Mesenchymal stem cell of adipose (primary cell): ENCODE measurements around the genes CFAP77, TSC1, GBGT1 and SURF1.

DNA sequence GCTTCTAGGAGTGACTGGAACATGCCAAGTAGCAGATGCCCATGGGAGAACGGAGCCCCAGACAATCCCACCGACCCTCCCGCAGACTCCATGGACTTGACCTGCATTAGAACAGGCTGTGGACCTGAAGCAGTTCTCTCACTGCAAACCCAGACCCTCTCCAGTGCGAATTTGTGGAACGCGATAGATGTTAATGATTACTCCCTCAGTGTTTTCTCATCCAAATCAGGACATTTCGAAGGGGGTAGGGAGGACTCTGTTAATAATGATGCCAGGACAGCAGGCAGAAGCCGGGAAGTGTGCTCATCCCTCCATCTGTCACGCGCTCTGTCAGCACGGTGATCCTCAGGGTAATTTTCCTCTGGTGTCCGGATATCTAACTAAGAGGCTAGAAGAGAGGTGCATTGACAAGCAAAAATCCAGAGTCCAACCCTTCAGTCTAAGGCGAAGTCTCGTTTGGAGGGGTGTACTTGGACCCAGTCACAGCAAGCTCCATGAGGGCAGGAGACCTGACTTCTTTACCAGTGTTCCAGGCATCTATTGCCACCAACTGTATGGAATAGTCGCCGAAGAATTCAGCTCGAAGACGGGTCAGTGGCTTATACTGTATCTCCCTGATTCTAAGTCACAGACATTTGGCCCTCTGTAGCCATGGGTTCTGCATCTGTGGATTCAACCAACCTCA, 18.7 kb downstream of the RAPGEF1 start:
- CAGE, long polyA plus RNA = no peak

- CAGE, long polyA plus RNA = no peak
Measured at GRCh38 chr9:132059142-132059831, 20.4 kb downstream of the MED27 start.

- CAGE, long polyA plus RNA = no peak
Measured at GRCh38 chr9:132213956-132214638, 52.2 kb downstream of the NTNG2 start.

GRCh38 chr9:132233471-132233880, 71.6 kb downstream of the NTNG2 start:
- CAGE, long polyA plus RNA = no peak

- CAGE, long polyA plus RNA = no peak
Measured at GRCh38 chr9:132409833-132410483, at the start of gene CFAP77. Gene CFAP77 (plus strand): TSS chr9:132410211.

DNA sequence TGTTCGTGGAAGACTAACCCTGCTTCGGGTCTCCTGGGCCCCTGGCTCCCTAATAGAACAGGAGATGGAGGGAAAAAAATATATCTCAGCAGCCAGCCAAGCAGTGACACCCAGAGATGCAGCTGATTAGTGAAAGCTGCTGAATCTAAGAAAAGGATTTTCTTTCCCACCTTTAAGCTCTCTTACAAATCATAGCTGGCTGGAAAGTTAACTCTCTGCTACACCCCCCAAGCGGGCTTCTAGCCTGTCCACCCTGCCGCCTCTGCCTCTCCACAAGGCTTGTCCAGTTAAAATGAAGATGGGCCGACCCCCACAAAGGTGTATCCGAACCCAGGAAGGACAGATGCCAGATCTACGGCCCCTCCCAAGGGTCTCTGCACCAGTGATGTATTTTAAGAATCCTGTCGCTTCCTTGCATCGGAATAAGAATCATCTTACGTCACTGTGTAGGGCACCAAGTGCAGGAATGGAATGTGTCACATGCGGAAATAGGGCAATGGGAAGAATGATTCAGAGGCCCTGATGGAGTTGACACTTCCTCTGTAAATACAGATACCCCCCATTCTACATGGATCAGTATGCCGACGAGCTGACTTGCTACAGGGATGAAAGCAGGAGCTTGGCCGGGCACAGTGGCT, 33.4 kb upstream of the BARHL1 start:
- CAGE, long polyA plus RNA = no peak

GRCh38 chr9:132671015-132671903, 995 bp downstream of the GTF3C4 start:
- CAGE, long polyA plus RNA = no peak

GRCh38 chr9:132716796-132717158, 46.5 kb downstream of the GTF3C4 start:
- CAGE, long polyA plus RNA = no peak

DNA sequence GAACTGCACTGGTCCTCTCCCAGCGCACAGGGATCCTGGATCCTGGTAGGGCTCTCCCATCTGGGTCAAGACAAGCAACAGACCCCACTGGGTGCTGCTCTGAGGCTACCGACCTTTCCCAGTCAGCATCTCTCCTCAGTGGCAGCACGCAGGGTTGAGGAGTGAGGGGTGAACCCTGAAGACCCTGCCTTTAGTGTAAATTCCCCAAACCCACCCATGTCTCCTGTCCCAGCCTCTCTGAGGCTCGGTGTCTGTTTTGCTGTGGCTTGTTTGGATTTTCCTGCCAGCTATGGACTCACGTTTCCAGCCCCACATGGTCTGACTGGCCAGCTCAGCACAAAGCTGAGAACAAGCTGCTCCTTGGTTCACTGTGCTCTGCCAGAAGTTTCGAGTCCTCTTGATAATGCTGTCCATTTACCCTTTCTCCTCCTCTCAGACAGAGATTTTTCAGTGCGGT, 80.0 kb downstream of the AK8 start:
- CAGE, long polyA plus RNA = no peak

- CAGE, long polyA plus RNA = no peak
Measured at GRCh38 chr9:132944406-132945223, at the start of gene TSC1. Gene TSC1 (minus strand): TSS chr9:132944616.

DNA sequence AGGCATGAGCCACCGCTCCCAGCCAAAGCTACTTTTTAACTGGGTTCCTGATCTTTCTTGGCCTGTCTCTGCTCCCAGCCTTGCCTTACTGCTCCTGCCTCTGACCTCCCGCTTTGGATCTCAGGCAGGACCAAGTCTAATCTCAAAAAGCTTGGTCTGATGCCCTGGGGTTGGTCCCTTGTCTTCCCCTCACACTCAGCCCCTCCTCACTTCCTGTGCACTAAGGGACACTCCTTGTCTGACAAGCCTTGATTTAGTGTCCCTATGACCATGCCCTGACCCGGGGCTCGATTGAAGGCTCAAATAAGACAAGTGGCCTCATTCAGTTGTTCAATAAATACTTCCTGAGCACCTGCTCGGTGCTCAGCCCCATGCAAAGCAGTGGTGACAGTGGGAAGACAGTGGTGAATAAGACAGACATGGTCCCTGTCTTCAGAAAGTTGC, 3.6 kb upstream of the GTF3C5 start:
- CAGE, long polyA plus RNA = no peak

GRCh38 chr9:133122978-133123817, 2.2 kb upstream of the RALGDS start:
- CAGE, long polyA plus RNA = no peak

GRCh38 chr9:133127133-133128304, 6.5 kb upstream of the RALGDS start:
- CAGE, long polyA plus RNA = no peak

DNA sequence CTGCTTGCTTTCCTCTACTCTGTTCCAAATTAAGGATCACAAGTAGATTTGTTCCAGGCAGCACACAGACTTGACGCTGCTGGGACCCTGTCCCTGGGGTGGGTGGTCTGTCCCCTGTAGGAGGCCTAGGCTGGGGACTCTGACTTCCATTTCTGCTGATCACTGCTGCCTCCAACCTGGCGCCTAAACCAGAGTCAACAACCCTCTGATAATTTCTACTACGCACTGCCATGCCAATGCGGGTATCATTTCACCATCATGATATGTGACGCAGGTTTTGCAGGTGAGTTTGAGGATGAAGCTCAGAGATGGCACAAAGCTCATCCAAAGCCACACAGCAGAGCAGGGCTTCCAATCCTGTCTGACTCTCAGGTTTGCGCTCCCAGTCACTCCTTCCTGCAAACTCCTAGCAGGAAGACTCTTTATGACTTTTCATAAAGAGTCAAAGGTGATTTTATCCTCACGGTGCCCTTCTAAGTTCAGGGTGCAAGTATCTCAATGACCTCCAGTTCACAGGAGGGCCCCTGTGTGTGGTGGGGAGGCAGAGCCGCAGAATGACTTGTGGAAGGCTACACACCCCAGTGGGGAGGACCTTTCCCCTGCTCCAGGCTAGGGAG, 13.6 kb upstream of the RALGDS start:
- CAGE, long polyA plus RNA = no peak

DNA sequence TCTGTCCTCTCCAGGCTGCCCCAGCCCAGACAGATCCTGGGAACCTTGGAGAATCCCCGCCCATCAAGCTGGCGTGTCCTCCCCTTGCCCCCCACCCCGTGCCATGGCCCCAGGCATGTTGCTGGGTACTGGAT, 15.5 kb downstream of the GBGT1 start:
- CAGE, long polyA plus RNA = no peak

DNA sequence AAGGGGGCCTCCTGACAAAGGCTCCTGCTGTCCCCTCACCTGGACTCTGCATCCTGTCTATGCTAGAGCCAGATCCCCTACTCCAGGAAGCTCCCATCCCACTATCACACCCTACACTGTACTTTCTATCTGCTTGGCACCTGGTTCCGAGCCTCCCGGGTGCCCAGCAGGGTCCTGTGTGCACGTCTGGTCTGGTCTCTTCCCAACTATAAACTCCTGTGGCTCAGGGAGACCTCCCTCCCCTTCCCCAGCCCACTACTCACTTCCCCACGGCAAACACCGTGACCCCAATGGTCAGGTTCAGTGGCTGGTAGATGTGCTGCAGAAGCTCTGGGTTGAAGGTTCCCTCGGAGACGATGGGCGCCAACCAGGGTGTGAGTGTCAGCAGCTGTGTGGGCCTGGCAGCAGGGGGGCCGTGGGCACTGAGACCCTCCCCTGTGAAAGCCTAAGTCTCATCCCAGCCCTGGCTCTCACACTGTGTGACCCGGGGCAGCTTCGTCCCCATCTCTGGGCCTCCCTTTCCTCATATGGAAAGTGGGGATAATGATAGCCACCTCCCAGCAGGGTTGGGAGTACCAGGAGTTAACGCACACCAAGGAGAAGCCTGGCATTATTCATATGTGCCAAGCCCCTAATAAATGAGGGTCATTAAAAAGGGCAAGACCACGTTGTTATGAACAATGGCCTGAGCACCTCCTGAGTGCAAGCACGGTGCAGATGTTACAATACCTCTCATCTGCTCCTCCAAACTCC, 8.6 kb downstream of the GBGT1 start:
- CAGE, long polyA plus RNA = no peak

GRCh38 chr9:133163278-133164321, at the start of gene GBGT1:
Gene GBGT1 (minus strand): TSS chr9:133163914.
- CAGE, long polyA plus RNA = no peak

DNA sequence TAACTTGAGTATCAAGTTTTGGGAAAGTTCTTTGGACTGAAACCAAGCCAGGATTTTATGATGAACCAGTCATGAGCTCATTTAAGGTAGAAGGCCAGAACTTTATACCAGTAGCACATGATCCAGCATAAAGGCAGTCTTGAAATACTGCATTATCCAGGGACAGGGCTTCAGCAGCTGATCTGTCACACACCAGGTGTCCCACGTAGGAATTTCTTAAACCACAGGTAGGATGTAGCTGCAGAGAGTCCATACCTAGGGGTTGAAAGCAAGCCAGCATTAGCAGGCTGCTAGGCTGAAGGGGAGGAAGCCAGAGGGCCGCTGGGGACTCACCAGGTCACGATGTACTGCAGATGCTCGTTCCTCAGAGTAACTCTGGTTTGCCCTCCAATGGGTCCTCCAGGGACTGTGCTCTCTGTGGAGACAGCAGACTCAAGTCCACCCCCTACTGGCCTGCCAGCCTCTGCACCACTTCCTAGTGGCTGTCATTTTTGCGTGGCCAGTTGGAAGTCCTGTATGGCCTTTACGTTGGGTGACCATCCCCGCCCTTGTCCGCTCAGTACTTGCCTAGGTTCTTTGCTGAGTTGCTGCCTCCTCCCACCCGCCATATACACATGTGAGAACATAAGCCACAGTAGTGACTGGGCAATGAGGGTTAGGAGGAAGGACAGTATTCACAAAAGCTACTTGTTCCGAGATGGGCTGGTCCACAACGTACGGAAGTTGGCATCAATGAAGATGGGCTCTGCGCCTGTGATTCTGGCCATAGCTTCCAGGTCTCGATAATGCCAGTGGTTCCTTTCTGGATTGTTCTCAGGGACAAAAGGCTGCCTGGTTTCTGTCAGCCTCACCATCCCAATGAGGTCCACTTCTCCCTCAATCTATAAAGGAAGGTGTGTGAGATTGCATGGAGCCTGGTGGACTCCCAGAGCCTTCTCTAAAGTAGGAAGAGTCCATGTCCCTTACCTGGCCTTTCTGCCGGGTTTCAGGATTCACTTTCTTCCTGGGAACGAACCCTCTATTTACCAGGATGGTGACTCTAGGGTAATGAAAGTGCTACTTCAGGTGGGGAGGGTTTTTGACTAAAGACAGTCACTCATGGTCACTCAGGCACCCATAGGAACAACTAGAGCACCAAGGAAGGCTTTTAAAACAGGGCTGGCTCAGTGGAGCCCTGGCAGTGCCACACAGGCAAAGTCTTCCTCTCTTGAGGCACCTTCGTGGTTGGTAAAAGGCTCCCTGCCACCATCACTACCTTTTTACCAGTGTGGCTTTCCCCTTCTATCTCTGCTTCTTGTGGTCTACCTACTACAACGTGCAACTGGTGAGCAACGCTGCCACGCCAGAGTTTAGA, 4.1 kb downstream of the SURF1 start:
- CAGE, long polyA plus RNA = no peak

GRCh38 chr9:133355695-133356780, at the start of gene SURF1:
Gene SURF1 (minus strand): TSS chr9:133356487.
- CAGE, long polyA plus RNA = no peak

GRCh38 chr9:133368248-133369214, 7.3 kb downstream of the SURF4 start:
- CAGE, long polyA plus RNA = no peak